Placental epithelial cell (primary cell): Measurements from ENCODE around the gene AHCYL2.

- CAGE, long polyA plus RNA = no peak
Observed at GRCh38 chr7:128454262-128454945, 1.3 kb upstream of the HILPDA start.

DNA sequence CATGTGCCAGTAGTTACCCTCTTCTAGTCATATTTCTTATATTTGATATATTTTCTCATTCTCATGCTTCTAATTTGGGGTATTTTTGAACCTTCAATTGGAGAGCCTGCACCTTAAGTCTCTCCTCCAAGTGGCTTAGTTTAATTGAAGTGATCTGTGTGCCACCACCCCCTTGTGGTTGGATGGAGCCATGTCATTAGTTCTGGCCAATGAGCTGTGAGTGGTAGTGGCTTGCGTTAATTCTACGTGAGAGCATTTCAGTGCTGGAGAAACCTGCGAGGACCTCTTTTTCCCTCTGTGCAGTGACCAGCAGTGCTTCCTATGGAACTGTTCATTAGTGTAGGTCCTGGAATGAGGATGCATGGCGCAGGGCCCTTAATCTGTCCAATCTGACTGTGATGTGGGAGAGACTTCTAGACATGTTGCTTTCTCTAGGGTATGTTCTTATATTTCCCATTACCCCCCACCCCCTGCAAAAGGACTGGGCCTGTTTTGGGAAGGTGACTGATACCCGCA lies 3.7 kb downstream of the HILPDA start:
- CAGE, long polyA plus RNA = no peak

DNA sequence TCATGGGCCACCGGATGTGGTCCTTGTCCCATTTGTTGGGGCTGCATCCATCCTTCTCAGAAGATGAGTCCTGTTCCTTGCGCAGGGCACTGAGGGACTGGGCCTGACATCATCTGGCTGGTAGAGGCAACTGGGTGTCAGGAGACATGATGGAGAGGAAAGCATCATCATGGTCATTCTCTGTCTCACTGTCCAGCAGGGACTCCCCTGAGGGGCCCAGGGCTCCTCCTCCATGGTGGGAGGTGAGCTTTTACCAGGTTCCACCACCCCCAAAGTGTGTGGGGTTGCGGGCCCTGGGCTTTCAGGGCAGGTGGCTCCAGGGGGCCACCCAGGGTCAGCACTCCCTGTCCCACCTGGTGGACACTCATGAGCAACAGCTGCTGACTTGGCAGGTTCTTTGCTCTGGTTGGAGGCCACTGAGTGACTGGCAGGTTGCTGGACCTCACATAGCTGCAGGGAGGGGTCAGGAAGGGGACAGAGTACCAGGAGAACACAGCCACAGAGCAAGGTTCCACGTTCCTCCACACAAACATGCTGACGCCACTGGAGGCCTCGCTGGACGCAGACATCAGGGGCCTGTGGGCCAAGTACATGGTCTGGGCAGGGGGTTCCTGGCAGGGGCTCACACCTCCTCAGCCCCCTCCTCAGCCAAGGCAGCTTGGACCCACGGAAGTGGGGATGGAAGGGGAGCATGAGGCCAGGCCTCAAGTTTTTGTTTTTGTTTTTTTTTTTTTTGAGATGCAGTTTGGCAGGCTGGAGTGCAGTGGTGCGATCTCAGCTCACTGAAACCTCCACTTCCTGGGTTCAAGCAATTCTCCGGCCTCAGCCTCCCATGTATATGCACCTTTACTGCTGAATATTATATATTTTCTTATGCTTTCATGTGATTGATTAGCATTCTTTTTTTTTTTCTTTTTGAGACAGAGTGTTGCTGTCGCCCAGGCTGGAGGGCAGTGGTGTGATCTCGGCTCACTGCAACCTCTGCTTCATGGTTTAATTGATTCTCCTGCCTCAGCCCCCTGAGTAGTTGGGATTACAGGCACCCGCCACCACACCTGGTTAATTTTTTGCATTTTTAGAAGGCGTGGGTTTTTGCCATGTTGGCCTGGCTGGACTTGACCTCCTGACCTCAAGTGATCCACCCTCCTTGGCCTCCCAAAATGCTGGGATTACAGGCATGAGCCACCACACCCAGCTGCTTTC lies 13.5 kb upstream of the GARIN1A start:
- CAGE, long polyA plus RNA = no peak

DNA sequence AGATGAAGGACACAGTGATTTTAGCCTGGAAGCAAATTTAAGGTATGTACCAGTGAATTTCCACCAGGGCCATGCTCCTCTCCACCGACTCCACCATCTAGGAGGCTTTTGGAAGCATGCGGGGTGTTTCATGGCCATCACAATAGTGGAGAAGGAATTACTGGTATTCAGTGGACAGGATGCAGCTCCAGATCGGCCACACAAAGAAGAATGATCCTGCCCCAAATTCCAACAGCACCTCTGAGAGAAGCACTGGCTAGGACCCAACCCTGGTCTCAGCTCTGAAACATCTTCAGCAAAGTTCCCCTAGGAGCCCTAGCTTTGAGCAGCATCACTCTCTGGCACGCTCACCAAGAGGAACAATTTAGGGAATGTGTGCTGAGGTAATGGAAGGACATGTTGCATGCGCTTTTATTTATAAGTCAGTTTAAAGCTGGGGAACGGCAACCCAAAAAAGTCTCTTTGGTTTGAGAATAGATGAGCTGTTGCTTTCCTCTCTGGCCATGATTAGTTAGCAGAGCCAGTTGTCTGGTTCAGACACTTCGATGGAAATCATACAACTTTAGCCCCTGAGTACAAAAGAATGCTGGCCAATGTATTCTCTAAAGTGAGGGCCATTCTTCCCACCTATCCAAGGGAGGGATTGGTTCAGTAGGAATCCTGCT lies 5.6 kb upstream of the OPN1SW start:
- CAGE, long polyA plus RNA = no peak

DNA sequence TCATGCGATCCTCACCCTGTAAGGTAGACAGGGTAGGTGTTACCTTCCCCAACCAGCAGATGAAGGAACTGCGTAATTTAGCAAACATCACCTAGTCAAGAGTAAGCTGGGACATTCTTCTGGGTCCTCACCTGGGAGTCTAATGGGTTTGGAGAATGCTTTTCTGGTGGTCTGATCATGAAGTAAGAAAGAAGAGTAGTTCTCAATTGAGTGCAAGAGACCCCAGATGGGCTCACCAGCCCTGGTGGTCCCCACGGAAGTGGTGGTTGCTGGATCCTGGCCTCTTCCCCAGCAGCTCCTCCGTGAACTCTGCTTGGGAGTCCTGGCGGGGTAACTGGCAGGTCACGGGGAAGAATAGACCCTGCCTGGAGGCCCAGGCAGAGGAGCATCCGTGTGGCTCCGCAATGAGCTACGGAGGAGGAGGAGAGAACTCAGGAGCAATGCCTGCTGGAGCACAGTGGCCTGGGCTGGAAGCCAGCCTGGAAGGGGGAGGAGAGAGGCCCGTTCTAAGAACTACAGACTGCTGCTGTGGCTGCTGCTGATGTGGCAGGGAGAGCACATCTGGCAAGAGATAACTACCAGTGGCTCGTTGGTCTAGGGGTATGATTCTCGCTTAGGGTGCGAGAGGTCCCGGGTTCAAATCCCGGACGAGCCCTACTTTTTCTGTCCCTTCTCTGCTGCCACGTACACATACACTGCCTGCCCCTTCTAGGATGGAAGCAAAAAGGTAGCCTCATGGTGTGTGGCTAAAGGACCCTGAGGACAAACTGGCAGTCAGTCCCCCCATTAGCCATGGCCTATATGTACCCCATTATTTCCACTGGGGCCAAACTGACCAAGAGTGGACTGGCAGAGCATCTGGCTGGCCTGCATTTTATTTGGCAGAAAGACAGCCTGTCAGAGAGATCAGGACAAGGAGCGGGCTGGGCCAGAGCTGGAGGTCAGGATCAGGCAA lies 7.5 kb upstream of the OPN1SW start:
- CAGE, long polyA plus RNA = no peak

- CAGE, long polyA plus RNA = no peak
Observed at GRCh38 chr7:128792588-128793157, 905 bp downstream of the CCDC136 start.

DNA sequence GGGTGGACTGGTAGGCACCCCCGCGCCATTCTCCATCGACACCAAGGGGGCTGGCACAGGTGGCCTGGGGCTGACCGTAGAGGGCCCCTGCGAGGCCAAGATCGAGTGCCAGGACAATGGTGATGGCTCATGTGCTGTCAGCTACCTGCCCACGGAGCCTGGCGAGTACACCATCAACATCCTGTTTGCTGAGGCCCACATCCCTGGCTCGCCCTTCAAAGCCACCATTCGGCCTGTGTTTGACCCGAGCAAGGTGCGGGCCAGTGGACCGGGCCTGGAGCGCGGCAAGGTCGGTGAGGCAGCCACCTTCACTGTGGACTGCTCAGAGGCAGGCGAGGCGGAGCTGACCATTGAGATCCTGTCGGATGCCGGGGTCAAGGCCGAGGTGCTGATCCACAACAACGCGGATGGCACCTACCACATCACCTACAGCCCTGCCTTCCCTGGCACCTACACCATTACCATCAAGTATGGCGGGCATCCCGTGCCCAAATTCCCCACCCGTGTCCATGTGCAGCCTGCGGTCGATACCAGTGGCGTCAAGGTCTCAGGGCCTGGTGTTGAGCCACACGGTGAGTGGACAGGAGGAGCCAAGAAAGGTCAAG lies 14.6 kb downstream of the FLNC start:
- CAGE, long polyA plus RNA = no peak

DNA sequence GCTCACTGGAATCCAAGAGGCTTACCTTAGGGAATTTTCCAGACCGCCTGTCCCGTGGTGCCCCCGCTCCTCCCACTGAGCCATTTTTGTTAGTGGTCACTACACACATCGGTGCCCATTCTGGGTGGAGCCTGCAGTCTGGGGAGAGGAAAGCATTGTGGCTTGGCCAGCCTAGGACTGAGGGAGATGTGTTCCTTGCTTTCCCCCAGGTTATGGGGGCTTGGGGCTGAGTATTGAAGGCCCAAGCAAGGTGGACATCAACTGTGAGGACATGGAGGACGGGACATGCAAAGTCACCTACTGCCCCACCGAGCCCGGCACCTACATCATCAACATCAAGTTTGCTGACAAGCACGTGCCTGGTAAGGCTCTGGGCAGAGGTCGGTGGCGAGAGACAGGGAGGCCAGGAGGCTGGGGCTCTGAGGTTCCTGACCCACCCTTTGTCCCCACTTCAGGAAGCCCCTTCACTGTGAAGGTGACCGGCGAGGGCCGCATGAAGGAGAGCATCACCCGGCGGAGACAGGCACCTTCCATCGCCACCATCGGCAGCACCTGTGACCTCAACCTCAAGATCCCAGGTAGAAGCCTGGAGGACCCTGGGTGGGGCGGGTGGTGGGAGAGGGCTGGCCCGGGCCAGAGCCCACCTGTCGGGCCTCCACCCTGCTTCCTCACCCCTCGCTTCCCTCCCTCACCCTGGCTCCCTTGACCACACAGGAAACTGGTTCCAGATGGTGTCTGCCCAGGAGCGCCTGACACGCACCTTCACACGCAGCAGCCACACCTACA lies 9.2 kb upstream of the ATP6V1F start:
- CAGE, long polyA plus RNA = no peak

- CAGE, long polyA plus RNA = no peak
Observed at GRCh38 chr7:128856520-128856668, 6.3 kb upstream of the ATP6V1F start.

GRCh38 chr7:128858266-128859457 lies 4.0 kb upstream of the ATP6V1F start:
- CAGE, long polyA plus RNA = no peak

GRCh38 chr7:129224407-129225359 lies at the start of gene AHCYL2:
Gene AHCYL2, plus strand, starts transcription at chr7:129225030.
- CAGE, long polyA plus RNA = no peak

DNA sequence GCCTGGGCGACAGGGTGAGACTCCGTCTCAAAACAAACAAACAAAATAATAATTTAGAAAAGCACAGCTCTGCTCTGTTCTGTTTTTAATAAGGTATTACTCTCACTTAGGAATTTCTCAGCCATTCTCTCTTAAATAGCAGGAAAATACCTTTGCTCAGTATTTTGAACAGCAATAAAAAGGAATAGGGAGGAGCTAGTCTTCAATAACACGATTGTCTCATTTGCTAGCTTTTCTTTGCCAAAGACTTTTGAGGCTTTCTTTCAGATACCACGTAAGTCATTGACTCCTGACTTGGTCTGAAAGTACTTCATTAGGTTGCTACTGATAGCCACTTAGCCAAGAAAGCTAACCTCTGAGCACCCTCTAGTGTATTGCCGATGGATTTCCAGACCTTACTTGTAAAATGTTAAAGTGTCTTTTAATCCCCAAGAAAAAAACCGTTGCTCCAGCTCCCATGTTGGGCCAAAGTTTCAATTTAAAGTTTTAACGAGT lies 63.5 kb upstream of the STRIP2 start:
- CAGE, long polyA plus RNA = no peak

DNA sequence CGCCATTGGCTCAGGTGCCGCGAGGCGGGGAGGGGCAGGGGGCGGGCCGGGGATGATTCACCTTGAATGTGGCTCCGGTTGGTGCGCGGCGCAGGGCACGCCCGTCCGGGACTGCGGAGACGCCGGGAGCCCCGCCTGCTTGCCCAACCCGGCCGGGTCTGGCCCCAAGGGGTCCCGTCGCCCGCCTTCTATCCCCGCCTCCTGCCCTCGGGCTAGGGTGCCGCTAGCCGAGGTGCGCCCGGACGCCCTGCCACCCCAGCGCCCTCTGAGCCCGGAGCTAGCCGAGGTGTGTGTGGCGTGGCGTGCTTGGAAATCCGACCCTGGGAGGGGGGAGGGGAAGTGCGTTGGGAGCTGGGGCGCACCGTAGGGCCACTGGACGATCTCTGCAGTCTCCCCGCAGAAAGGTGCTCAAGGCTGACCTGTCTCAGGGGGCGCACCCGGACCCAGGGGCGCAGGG lies 168.8 kb downstream of the NRF1 start:
- CAGE, long polyA plus RNA = no peak

DNA sequence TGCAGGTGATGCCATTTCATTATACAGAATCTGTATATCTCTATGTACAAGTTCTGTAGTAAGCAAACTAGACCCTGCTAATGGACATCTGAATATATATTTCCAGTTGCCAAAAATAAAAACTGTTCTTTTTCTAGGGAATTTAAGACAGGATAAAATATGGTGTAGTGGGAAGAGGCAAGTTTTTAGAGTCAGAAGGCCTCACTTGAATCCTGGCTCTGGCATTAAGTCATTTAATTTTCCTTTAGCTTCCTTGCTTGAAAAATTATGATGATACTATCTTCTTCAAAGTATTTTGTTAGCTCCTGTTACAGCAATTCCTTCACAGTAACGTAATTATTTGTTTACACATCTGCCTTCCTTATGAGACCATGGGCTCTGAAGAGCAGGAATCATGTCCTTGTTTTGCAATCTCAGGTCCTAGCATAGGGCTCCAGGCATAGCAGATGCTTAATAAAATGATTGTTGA lies 25.3 kb downstream of the KLHDC10 start:
- CAGE, long polyA plus RNA = no peak

GRCh38 chr7:130178318-130178564 lies 27.0 kb downstream of the TMEM209 start:
- CAGE, long polyA plus RNA = no peak

DNA sequence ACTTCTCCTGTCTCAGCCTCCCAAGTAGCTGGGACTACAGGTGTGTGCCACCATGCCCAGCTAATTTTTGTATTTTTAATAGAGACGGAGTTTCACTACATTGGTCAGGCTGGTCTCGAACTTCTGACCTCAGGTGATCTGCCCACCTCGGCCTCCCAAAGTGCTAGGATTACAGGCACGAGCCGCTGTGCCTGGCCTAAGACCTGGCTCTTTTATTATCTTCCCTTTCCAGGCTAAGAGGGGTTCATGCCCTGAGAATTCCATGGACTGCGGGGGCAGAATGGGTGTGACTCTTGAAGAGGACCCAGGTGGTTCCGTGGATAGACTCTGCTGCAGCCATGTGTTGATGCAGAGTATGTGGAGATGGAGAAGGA lies 10.4 kb upstream of the CPA4 start:
- CAGE, long polyA plus RNA = no peak

DNA sequence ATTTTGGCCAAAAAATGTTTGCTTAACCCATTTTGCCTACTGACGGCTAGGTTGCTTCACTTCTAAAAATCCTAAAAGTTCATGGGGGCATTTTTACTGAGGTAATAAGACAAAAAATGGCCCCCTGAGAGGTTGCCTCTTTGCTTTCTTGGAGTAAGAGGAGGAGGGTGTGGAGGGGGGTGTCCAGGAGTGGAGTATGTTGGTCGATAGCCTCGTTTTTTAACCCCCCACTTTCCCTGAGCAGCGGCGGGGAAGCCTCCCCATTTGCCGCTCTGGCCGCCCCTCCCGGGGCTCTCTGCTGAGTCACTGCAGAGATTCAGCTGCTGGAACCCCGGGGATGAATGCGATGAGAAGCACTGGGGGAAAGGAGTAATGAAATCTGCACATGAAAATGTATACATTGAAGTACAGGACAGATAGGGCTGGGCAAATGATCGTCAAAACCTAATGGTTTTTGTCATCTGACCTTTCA lies 1.6 kb downstream of the MEST start:
- CAGE, long polyA plus RNA = no peak

- CAGE, long polyA plus RNA = no peak
Observed at GRCh38 chr7:130513961-130514987, 22.4 kb downstream of the MEST start.

GRCh38 chr7:130521424-130522339 lies 29.8 kb downstream of the MEST start:
- CAGE, long polyA plus RNA = no peak

DNA sequence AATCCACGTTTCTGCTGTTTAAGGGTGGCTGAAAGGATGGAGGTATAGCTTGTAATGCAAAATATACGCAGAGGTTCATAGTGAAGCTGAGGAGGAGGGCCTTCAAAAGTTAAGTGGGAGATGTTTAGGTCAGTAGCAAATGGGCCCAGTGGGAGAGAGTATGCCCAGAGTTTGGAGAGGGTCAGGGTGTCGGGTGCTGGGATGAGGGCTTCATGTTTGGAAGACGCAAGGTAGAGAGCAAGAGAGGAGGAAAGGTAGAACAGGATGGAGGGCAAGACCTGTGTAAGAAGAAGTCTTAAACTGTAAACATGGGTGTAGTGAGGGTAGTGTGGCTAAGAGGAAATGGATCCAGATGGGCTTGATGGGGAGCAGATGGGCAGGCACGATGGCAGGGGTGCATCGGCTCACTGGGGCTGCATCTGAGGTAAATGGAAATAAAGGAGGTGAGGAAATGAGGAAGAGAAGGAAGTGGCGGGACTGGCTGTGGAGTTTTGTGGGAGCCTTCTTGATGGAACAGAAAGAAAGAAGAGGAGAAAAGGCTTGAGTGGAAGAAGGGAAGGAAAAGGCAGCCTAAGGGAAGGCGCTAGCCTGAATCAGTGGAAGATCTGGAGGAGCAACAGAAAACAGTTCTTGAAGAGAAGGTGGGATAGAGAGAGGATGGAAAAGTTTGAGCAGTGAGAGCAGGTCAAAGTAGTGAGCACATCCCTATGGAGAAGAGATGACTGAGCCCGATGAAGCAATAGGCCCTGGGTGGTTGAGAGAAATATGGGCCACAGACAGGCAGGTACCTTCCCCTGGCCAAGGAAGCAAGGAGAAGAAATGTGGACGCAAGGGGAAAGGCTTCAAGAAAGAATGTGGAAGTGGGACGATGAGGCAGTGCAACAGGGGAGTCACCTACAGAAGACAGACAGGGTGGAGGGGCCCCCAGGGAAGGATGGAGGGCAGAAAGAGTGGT lies 38.3 kb downstream of the MEST start:
- CAGE, long polyA plus RNA = no peak